ENCODE measurements around a stretch of chr13.

DNA sequence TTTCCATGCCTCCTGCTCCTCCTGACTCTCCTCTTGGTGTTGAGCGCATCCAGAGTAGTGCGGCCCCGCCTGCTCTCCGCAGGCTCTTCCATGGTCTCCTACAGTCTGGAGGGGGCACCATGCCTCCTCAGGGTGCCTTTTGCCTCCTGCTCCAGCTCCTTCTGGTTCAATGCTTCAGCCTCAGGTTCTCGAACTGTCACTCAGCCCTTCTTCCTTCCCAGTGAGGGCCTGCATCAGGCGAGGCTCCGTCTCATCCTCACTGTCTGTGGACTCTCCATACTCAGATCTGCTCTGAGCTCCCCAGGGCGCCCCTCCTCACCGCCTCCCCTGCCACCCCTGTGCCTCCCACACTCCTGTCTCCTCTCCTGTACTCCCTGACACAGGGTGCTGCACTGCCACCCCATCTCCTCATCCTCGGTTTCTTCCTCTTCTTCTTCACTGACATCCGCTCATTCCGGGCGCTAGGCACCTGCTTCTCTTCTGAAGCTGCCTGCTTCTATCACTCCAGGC lies 75.6 kb upstream of the USPL1 start:
- PRO-cap, result no peak

DNA sequence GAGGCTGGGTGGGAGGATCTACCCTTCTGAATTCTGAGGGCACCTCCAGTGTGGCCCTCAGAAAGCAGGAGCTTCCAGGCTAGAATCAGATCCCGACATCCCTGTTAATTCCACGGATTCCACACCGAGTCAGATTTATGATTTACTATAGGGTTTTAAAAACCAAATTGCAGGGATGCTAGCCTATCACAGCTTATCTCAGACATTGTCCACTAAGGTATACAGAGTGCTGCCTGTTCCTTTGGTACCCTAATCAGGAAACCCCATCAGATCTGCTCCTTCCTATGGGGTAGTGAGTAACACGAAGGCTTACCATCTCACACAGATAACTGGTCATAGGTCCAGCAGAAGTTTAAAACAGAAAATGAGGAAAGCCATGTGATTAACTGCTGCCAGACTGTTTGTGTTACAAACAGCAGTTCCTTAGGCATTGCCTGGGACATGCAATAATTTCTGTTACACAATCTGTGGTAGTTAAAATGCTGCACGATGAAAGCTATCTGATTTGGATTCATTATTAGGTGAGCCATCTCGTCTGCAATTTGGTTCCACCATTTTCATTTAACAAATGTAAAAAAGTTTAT lies 53.5 kb upstream of the ALOX5AP start:
- PRO-cap, result no peak

DNA sequence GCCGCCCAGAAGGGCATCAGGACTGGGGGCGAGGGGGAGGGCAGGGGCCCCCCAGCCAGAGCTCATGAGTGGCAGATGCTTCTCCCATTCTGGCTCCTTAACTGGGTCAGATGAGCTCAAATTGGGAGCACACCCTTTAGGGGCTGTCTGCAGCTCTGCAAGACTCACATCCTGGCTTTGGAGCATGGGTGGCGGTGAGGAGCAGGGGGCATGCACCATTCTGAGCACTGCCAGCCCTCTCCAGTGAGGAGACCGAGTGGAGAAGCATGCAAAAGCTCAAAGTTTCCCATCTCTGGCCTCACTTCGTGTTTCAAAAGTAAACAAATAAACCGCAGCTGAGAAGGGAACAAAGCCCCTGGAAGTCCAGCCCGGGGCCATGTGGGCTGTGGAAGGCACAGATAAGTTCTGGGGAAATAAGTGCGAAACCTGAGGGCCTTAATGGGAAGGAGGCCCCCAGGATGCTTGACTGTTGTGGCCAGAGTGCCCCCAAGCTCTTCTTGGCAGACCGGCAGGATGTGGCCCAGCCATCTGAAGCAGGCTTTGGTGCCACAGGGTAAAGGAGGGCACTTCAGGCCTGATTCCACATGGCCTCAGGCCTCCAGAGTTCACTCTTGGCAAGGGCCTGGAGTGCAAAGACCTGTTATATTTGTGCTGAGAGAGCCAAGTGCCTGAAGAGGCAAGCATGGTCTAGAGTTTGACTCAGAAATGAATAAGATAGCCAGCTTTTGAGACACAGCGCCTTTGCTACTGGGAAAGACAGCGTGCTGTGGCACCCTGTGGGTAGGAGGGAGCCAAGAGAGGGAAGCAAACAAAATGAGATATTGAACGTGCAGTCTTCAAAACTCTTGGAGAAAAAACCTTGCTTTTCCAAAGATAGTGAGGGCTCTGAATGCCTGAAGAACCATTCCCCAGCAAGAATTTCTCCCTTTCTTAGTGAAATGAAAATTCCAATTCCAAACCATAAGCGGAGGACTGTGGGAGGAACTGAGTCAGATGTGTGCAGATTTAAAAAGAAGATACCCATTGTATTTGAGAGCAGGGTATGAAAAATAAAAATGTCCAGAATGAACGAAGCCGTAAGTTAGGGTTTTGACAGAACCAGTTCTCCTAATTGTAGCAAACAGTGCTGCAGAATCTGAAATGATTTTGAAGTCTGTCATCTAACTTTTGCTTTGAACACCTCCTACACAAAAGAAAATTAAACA lies 1.3 kb downstream of the MEDAG start:
- PRO-cap, result bidirectional peak, plus-strand start at position 738 of the sequence, minus-strand start at position 468 of the sequence

DNA sequence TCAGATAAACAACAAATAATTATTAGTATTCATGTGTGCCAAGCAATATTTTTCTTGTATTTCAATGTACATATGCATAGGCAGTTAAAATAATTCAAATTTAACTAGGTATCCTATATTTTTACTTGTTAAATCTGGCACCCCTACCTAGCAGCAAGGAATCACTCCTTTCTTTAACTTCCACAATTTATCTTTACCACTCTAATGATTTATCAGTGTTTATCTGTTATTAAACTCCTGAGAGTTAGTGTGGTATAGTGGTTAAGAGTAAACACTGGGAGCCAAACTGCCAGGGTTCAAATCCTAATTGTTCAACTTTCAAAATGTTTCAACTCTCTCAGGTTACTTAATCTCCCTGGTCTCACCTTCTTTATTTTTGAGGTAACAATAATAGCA lies 84.4 kb upstream of the RXFP2 start:
- PRO-cap, result no peak

GRCh38 chr13:31945500-31946386 lies 85.8 kb upstream of the FRY start:
- PRO-cap, result no peak

- PRO-cap, result no peak
These were observed 47.9 kb upstream of the FRY start for GRCh38 chr13:31983580-31984084.

DNA sequence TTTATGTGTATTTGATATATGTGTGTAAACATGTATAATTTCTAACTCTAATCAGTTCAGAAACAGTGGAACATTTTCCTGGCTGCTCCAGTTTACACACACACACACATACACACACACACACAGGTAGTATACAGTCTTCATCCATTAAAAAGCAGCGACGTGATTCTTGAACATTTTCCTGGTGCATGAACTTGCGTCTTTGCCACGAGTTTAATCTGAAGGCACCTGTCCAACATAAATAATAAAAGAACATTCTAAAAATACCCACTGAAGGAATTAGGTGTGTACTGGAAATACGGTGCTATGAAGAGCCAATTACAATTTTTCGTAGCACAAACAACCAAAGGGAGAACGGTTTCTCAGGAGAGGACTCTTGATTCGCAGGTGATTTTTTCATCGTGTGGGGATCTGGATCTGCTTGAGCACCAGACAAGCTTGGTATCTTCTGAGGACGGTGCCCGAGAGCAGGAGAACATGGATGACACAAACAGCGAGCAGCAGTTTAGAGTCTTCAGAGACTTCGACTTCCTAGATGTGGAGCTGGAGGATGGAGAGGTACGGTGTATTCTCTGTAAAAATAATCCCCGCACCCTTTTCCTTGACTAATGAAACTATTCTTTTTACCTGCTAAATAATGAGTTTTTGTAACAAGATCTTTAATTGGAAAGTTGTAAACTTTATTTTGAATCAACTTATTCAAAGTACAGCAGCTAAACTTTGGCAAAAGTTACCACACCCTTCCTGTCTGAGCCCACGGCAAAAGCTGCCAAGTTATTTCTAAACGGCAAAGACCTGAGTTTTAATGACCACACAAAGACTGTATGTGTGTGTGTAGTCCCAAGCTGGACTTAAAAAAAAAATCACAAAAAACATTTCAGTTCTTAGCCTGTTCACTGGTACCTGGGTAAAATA lies 61.1 kb downstream of the ZAR1L start:
- PRO-cap, result unidirectional peak, plus-strand start at position 346 of the sequence; unidirectional peak, plus-strand start at position 451 of the sequence

GRCh38 chr13:32255744-32256306 lies 59.3 kb downstream of the ZAR1L start:
- PRO-cap, result no peak

DNA sequence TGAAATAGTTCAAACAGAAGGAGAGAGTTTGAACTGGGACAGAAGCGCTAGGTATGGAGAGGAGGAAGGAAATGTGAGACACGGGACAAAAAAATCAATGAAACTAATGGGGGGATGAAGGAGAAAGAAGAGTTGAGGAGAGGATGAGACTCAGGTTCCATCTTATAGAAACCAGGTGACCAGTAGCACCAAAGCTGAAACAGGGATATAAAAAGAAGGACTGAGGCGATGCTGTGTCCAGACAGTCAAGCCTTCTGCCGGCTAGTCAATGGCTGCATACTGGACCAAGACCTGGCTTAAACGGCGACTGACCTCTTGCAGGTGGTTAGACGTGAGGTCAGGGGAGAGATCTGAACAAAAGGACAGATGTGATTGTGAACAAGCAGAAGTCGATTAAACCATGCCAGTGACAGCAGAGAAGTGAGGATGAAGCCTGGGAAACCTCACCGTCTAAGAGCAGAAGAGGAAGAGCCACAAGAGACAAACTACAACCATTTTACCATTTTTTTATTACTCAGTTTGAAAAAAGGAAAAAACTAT lies 24.4 kb downstream of the ZAR1L start:
- PRO-cap, result no peak

DNA sequence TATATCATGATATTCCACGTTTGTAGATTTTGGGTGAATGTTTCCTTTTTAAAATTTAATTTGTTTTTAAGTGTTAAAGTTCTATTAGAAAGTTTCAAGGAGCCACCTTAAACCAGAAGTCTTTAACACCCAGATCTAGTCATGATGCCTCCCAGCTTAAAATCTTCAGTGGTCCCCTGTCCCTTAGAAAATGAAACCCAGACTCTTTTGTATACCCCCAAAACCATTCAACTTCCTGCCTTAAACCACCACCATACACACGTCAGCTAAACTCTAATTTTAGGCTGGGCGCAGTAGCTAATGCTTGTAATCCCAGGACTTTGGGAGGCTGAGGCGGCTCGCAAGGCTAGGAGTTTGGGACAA lies 37.9 kb downstream of the N4BP2L1 start:
- PRO-cap, result no peak

DNA sequence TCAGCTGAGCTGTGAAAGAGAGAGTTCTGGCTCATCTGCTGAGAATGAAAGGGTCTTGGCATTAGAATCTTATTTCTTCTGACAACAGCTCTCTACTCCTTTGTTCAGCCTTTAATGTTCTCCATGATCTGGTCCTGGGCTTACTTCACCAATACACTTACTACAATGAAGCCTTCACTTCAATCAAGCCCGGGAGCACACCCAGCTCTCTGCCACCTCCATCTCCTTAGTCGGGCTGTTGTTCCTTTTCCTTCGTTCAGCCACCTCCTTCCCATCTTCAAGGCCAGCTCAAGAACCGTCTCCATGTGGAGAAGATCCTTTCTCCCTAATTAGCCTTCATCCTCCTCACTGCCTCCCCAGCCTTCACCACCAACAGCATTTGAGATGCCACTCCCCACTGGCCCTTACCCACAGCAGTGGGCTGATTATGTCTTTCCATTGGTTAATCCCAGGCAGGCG lies 3.9 kb downstream of the N4BP2L1 start:
- PRO-cap, result no peak

DNA sequence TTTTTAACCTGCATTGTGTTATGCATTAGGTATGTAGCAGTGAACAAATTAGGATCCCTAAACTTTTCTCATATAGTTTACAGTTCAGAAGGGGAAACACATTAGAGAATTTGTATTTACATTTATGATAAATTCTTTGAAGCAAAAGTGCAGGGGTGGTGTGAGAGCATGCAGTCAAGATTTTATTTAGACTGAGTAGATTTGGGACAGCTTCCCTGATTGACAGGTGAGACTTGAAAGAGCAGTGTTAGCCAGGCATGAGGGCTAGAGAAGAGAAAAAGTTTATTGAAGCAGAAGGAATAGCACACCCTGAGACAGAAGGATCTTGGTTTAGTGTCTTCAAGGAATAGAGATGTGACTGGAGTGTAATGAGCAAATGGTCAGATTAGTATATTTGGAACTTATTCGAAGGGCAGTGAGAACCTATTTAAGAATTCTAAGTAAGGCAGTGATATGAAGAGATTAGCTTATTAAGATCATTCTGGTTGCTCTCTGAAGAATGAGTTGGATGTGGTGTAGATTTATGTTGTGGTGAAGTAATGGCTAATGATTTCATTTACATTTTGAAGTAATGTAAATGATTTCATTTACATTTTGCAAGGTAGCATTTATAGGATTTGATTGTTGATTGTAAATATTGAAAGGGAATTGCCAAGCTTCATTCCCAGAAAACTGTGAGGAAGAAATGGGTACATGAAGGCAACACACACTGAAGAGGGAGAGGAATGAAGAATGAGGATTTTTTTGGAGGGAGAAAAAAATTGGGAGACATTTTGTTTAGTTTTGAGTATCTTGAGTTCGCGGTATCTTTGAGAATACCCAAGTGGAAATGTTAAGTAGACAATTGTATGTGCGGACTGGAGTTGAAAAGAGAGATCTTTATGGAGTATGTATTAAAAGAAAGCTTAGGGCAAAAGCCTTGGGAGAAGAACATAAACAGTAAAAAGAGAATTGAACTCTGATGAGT lies 50.7 kb downstream of the PDS5B start:
- PRO-cap, result no peak

DNA sequence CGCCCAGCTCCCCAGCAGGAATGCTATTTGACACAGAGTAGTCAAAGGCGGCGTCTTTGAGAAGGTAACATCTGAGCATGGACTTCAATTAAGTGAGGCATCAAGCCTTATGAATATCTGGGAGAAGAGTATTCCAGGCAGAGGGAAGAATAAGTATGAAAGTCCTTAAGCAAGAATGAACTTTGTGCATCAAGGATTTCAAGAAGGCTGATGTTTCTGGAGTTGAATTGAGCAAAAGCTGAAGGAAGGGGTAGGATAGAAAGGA lies 194.1 kb downstream of the PDS5B start:
- PRO-cap, result no peak

DNA sequence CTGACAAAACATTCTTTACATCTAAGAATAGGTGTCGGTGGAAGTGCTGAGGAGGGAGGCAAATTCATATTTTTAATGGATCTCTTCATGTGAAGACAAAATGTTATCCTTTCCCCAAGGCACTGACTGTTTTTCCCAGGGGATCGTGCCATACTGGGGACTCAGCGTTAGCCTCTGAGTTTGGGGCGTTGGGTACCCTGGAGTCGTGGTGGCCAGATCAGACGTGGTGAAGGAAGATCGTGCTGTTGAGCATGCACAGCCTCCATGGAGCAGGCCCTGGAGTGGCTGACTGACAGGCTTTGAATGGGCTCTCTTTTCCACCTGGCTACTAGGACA lies 126.6 kb upstream of the KL start:
- PRO-cap, result no peak

- PRO-cap, result no peak
These were observed 46.5 kb upstream of the KL start for GRCh38 chr13:32969769-32970163.

- PRO-cap, result no peak
These were observed 93.3 kb downstream of the KL start for GRCh38 chr13:33109371-33110158.

GRCh38 chr13:33186741-33187261 lies 98.8 kb downstream of the STARD13 start:
- PRO-cap, result no peak

DNA sequence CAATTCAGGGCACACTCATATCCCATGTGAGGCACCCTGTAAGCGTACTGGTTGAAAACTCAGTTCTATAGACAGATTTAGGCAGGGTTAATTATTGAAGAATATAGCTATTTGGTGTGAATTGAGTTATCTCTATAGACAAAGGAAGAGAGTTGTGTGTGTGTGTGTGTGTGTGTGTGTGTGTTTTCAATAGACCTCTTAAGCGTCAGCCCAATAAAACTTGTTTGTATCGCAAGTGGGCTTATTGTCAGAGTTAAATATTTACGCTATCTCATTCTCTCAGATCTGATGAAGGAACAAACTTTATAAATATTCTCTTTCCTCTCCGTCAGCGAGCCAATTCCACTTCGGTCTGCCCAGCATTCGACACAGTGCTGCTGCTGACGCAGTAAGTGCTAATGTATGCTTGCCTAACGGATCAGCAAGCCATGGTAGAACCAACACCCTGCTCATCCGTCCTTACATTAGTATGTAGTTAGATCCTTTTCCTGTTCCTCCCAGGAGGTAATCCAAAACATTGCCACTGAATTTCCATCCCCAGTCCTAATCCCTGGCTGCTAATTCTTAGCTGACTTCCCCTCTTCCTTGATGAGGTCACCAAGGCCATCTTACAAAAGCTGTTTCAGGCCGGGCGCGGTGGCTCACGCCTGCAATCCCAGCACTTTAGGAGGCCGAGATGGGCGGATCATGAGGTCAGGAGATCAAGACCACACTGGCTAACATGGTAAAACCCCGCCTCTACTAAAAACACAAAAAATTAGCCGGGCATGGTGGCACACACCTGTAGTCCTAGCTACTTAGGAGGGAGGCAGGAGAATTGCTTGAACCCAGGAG lies 88.1 kb downstream of the STARD13 start:
- PRO-cap, result no peak

DNA sequence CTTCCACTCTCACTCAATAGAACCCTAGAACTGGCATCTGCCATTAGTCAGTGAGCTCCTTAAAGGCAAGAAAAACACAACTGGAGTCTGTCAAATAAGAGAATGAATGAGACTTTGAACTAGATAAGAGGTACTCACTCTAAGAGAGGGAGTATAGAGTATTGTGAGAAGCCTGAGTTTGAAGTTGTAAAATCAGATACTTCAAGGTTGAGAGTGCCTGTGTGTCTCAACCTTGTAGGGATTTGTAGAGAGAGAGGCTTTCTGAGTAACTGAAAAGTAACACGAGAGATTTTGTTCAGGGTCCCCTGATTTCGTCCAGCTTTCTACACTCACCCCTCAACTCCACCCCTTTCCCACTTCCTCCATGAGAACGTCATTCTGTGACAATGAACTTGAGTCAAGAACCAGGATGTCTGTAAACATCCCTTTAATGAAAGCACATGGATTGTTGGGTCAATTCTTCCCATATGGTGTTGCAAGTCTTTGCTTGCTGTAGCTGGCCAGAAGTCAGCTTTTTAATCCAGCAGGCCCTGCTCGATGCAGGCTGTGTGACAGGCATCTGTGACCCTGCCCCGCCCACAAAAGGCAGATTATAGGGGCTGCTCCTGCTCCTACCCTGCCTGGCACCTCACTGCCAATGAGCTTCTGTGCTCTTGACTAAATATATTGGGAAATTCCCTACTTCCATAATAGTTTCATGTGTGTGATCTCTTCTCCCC lies 78.1 kb downstream of the STARD13 start:
- PRO-cap, result no peak

DNA sequence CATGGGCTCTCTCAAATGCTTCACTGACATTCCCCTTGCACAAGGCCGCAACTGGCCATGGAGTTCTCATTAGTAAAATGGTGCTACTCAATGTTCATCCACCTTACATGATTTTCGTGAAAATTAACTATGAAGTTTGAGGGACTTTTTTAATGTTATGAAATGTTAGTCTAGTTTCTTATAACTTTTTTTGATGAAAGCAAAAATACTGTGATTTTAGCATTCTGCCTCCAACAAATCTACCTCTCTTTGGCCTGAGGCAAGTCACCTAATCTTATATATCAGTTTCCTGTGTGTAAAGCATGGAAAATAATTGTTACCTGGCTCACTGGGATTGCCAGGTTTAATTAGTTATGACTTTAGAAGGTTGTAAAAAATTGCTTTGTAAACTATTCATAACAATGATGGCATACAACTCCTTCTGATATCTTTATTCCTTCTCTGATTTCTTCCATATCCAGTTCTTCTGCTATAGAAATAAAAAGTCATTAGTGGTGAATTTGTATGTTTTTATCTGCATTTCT lies 51.1 kb downstream of the STARD13 start:
- PRO-cap, result no peak